A549 (cell line): ENCODE measurements around a stretch of chr17.

GRCh38 chr17:82489789-82490901 is 29.4 kb upstream of the FOXK2 start:
- PRO-cap = no peak
CAGE:
- cytosol, long polyA plus RNA = no peak
- long polyA plus RNA = no peak
- nucleus, long polyA plus RNA = no peak

- PRO-cap = no peak
CAGE:
- cytosol, long polyA plus RNA = no peak
- long polyA plus RNA = no peak
- nucleus, long polyA plus RNA = no peak
Observed at GRCh38 chr17:82614741-82616138, 33.0 kb downstream of the WDR45B start.

DNA sequence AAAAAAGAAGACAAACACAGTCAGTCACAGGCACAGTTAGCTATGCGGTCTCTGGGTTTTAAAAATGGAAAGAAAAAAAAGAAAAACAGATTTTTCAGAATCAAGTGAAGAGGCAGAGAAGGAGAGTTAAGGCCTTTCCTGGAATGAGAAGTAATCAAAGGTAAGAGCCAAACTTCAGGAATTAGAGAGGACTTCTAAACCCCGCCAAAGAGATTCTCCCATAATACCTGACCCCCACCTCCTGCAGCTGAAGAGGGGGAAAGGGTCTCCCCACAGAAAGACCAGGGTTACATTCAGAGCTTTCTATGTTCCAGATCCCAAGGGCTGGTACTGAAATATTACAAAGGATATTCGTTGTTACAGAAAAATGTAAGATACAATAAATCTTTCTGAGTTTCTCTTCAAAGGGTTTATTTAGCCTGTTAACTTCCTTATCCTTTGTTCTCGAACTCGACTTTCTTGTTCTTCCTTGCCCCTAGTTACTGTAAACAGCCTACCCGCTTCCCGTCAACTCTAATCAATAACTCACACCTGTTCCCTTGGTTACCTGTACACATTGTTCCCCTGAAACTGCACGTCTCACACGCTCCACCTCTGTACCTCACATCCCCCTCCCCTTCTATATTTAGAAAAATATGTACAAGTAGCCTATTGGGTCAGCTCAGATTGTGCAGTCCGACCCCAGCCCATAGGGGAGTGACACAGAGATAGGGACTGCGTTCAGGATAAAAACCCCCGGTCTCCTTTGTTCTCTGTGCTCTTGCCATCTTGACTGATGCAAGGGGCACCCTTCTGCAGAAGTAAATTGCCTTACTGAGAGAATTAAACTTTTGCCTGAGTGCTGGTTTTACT is 11.7 kb downstream of the WDR45B start:
- PRO-cap = no peak
CAGE:
- cytosol, long polyA plus RNA = no peak
- long polyA plus RNA = no peak
- nucleus, long polyA plus RNA = no peak

DNA sequence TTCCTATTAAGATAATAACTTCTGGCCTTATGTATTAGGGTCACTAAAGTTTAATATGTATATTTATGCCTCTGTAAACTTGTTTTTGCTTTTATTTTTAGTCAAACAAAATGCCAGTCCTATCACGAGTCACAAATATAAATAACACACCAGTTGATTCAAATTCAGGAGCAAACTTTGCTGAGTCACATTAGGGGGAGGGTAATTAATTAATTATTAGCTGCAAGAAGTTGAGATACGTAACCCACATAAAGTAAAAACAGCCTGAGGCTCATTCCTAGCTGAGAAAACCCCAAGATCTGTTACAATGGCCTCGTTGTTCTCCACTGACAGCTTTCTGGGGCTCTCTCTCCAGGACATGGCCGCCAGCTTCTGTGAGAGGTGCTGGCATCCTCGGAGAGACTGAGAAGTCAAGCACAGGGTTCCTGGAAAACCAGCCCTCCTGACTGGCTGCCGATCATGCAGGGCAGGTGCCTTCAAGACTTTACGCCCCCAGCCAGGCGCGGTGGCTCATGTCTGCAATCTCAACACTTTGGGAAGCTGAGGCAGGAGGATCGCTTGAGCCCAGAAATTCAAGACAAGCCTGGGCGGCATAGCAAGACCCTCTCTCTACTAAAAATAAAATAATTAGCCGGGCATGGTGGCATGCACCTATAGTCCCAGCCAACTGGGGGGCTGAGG is 11.1 kb downstream of the RAB40B start:
- PRO-cap = no peak
CAGE:
- cytosol, long polyA plus RNA = no peak
- long polyA plus RNA = no peak
- nucleus, long polyA plus RNA = no peak

DNA sequence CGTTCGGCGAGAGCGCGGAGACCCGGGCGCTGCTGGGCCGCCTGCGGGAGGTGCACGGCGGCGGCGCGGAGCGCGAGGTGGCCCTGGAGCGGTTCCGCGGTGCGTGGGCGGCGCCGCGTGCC is 275 bp downstream of the TBCD start:
- PRO-cap = no peak
CAGE:
- cytosol, long polyA plus RNA = no peak
- long polyA plus RNA = no peak
- nucleus, long polyA plus RNA = no peak

DNA sequence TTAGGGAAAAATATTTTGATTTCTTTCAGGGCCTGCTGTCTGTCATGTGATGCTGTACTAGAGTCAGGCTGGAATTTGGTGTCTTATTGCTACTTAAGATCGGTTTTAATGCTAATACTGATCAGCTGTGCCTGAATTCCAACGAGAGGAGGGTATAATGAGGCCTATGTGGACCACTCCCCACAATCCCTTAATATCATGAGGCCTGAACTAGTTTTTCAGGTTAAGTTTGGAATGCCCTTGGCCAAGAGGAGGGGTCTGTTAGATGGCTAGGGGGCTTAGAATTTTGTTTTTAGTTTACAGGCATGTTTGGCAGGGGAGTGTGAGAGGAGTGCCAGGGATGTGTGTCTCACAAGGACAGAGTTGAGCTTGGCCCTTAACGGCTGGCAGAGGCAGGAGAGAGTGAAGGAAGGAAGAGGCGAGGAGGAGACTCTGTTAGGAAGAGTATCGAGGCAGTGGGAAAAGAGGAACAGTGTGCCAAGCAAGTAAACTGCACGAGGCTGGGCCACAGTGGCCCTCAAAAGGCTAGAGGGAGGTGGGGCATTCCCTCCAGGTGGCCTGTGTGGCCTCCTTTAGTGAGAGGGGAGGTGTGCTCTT is 3.7 kb downstream of the TBCD start:
- PRO-cap = no peak
CAGE:
- cytosol, long polyA plus RNA = no peak
- long polyA plus RNA = no peak
- nucleus, long polyA plus RNA = no peak

GRCh38 chr17:82786222-82786729 is 34.4 kb downstream of the TBCD start:
- PRO-cap = no peak
CAGE:
- cytosol, long polyA plus RNA = no peak
- long polyA plus RNA = no peak
- nucleus, long polyA plus RNA = no peak

DNA sequence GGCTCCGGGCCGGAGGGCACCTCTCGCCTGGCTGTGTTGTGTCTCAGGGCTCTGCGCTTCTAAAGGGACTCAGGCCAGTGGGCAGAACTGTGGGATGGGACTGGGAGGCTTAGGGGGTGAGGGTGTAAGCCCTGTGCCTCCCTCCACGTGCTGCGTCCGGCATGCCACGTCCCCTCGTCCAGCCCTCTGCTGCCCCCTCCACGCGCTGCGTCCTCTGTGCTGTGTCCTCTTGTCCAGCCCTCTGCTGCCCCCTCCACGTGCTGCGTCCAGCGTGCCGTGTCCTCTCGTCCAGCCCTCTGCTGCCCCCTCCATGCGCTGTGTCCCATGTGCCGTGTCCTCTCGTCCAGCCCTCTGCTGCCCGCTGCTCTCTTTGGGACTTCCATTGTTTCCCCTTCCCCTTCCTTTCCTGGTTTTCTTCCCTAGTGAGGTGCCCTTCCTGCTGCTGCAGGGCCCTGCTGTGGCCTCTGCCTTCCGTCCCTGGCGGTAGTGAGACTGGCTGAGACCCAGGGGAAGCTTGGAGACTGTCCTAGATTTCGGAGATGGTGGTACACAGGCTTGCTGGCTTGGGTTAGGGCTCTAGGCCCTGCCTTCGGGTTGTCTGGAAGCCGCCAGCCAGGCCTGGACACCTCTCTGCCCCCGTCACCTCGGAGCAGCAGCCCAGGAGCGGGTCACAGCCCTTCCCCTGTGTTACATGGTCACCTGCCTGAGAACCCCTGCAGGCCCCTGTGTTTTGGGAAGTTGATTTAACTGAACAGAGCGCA is 6.4 kb upstream of the ZNF750 start:
- PRO-cap = no peak
CAGE:
- cytosol, long polyA plus RNA = no peak
- long polyA plus RNA = no peak
- nucleus, long polyA plus RNA = no peak

GRCh38 chr17:82863907-82864607 is 24.2 kb upstream of the ZNF750 start:
- PRO-cap = no peak
CAGE:
- cytosol, long polyA plus RNA = no peak
- long polyA plus RNA = no peak
- nucleus, long polyA plus RNA = no peak

- PRO-cap = no peak
CAGE:
- cytosol, long polyA plus RNA = no peak
- long polyA plus RNA = no peak
- nucleus, long polyA plus RNA = no peak
Observed at GRCh38 chr17:82883742-82884265, 44.0 kb upstream of the ZNF750 start.

- PRO-cap = no peak
CAGE:
- cytosol, long polyA plus RNA = no peak
- long polyA plus RNA = no peak
- nucleus, long polyA plus RNA = no peak
Observed at GRCh38 chr17:82890265-82890847, 50.5 kb upstream of the ZNF750 start.

DNA sequence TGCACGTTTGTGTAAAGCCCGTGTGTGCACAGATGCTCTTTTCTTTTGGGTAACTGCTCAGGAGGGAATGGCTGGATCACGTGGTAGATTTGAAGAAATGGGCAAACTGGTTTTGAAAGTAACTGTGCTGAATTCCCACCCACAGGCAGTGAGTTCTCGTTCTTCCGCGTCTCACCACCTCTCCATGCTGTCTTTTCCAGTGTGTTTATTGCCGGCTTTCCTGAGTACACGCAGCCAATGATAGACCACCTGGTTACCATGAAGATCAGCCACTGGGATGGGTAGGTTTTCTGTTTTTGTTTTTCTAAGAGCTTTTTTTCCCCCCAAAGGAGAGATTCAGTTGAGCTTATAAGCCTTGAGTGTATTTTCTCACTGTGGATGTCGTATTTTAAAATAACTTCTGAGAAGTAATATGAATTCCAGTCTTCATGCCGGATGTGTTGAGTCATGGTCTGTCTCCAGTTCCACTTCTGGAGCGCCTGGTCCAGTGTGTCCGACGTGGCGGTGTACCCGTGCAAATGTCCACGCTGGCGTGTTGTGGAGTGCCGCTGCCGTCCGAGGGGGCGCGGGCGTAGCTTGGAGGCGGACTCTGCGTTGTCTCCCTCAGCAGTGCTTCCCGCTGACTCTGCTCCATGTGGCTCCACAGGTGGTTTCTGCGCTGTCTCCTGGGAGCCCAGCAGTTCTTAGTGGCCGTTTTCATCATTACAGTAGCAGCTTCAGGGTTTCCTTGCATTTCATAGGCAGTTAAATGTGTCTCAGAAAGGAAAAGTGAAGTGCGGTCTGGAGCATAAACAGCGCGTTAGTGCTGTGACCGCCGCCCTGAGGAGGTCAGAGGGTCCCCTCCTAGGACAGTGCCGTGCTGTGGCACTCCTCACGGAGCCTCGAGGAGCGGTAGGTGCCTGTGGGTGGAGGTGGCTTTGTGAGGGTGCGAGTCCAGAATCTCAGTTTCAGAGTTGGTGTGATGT is 60.9 kb upstream of the ZNF750 start:
- PRO-cap = no peak
CAGE:
- cytosol, long polyA plus RNA = no peak
- long polyA plus RNA = no peak
- nucleus, long polyA plus RNA = no peak

- PRO-cap = no peak
CAGE:
- cytosol, long polyA plus RNA = no peak
- long polyA plus RNA = no peak
- nucleus, long polyA plus RNA = no peak
Observed at GRCh38 chr17:83077834-83078264, 1.6 kb upstream of the METRNL start.

- PRO-cap = no peak
CAGE:
- cytosol, long polyA plus RNA = no peak
- long polyA plus RNA = no peak
- nucleus, long polyA plus RNA = no peak
Observed at GRCh38 chr17:83086492-83087432, 7.4 kb downstream of the METRNL start.

GRCh38 chr17:83107737-83108537 is 28.5 kb downstream of the METRNL start:
- PRO-cap = no peak
CAGE:
- cytosol, long polyA plus RNA = no peak
- long polyA plus RNA = no peak
- nucleus, long polyA plus RNA = no peak

- PRO-cap = no peak
CAGE:
- cytosol, long polyA plus RNA = no peak
- long polyA plus RNA = no peak
- nucleus, long polyA plus RNA = no peak
Observed at GRCh38 chr17:83125908-83126242, 46.5 kb downstream of the METRNL start.

DNA sequence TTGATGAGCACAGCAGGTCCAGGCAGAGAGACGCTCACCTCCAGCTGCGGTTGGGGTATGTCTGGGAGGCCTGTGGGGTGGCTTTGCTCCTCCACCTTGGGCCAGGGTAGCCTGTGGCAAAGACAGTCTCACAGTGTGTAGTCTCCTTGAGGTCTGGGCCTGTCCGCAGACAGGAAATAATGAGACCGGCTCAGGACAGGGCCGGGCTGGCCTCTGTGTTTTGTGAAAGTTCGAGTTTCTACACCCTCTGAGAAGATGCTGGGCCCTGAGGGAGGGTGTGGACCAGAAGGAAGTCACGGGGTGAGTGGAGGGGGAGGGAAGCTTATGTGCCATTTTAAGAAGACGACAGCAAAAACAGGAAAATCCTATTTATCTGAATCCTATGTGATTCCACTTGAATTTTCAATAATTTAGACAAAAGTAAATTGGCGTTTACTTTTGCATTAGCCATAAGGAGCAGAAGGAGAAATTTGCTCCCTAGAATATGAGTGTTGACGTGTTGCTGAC is 103.4 kb downstream of the METRNL start:
- PRO-cap = no peak
CAGE:
- cytosol, long polyA plus RNA = no peak
- long polyA plus RNA = no peak
- nucleus, long polyA plus RNA = no peak

- PRO-cap = no peak
CAGE:
- cytosol, long polyA plus RNA = no peak
- long polyA plus RNA = no peak
- nucleus, long polyA plus RNA = no peak
Observed at GRCh38 chr17:83184153-83184598, 104.8 kb downstream of the METRNL start.

DNA sequence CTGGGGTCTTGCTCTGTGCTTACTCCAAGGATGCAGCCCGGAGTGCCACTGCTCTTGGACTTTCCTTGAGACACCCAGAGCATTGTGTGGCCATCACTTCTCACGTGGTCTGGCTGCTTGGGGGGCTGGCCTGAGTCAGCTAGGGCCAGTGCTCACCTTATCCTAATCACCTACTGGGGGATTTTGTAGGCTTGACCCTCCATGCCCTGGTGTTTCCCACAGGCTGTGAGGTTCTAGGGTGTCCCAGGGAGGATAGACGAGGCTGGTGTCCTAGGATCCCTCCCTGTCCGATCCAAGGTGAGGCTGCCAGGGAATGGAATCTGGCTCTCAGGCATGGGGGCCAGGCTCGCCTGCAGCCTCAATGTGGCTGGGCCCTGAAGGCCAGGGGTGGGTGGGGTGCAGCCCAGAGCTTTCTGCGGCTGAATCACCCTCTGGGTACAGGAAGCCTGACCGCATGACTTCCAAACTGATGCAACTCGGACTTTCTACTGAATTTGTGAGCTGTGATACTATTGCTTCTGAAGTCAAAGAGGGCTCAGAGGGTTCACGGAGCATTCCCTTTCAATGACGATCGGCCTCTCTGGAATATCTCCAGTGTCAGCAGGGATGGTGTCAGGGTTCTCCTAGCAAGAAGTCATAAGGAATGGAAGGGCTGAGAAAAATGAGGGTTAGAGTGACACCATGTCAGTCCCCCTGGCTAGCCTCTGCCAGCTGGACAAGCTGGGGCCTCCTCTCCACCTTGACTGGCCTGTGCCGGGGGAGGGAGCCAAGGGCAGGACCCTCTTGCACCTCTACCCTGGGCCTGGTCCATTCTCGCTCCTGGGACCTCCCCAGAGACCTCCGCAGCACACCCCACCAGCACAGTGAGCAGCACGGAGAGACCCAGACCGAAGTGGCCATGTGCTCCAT is 123.7 kb downstream of the METRNL start:
- PRO-cap = no peak
CAGE:
- cytosol, long polyA plus RNA = no peak
- long polyA plus RNA = no peak
- nucleus, long polyA plus RNA = no peak